ENCODE results near the genes RBM10, ZNF182 and RBM3.

DNA sequence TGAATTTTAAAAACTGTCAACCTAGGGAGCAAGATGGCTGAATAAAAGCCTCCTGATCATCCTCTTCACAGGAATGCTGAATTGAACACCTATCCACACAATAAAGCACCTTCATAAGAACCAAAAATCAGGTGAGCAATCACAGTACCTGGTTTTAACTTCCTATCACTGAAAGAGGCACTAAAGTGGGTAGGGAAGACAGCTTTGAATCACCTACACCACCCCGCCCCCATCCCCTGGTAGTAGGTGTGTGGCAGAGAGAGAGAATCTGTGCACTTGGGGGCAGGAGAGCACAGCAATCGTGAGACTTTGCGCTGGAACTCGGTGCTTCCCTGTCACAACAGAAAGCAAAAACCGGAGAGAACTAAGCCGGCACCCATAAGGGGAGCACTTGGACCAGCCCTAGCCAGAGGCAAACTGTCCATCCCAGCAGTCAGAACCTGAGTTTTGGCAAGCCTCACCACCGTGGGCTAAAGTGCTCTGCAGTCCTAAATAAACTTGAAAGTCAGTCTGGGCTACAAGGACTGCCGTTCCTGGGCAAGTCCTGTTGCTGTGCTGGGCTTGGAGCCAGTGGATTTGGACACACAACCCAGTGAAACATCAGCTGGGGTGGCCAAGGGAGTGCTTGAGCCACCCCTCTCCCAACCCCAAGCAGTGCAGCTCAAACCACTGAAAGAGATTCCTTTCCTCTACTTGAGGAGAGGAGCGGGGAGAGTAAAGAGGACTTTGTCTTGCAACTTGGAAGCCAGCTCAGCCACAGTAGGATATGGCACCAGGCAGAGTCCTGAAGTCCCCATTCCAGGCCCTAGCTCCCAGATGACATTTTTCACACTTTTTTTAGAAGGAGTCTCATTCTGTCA is 32.1 kb downstream of the NDUFB11 start:
- PRO-cap, 3 experiments: no peak in any of the 3 experiments
- RAMPAGE, long total RNA: no peak
- RRBS, 2 experiments: no CpG with 5 or more reads among the region's 9 CpGs

- PRO-cap, 3 experiments: peak in 3 of 3 experiments; most common plus-strand start chrX:47145221 (in 2); most common minus-strand start chrX:47145095 (in 1)
- RAMPAGE, long total RNA: start-site peak on the plus strand at chrX:47145244-47145278, 130 and 99 reads in 2 replicates
- RRBS, 2 experiments: 2 to 23% methylated on average over 29 of the region's 67 CpGs
Observed at GRCh38 chrX:47144959-47145975, at the start of gene RBM10. TSS of gene RBM10 (plus strand) at chrX:47145221.

GRCh38 chrX:47201046-47201603 is 7.5 kb downstream of the UBA1 start:
- PRO-cap, 3 experiments: no peak in any of the 3 experiments
- RAMPAGE, long total RNA: no peak
- RRBS, 2 experiments: no CpG with 5 or more reads among the region's 6 CpGs

GRCh38 chrX:47220156-47221097 is 1.9 kb downstream of the CDK16 start:
- PRO-cap, 3 experiments: no peak in any of the 3 experiments
- RAMPAGE, long total RNA: no peak
- RRBS, 2 experiments: no CpG with 5 or more reads among the region's 12 CpGs

DNA sequence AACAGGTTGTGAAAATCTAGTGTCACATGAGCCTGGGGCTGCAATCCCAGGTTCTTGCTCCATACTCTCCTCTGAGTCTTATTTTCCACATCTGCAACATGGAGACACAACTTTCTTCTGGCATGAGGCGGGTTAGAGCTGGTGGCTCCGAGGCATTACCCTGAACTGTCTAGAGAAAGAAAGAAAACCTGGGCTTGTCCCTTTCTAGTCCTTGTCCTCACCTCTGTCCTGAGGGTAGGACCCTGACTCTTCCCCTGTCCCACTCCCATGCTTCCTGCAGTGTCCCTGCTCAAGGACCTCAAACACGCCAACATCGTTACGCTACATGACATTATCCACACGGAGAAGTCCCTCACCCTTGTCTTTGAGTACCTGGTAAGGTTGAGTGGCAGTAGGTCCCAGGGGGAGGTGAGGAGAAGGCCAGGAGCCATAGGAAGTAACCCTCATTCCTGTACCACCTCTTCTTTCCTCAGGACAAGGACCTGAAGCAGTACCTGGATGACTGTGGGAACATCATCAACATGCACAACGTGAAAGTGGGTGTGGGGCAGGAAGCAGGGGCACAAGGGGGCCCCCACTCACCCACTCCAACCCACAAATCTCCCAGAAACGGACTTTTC is 7.1 kb downstream of the CDK16 start:
- PRO-cap, 3 experiments: no peak in any of the 3 experiments
- RAMPAGE, long total RNA: no peak
- RRBS, 2 experiments: no CpG with 5 or more reads among the region's 8 CpGs

GRCh38 chrX:47321312-47321961 is 48.9 kb upstream of the ZNF157 start:
- PRO-cap, 3 experiments: no peak in any of the 3 experiments
- RAMPAGE, long total RNA: no peak
- RRBS, 2 experiments: no CpG with 5 or more reads among the region's 22 CpGs

GRCh38 chrX:47523898-47524292 is 37.1 kb upstream of the ARAF start:
- PRO-cap, 3 experiments: no peak in any of the 3 experiments
- RAMPAGE, long total RNA: no peak
- RRBS, 2 experiments: 15 to 28% methylated on average over 8 to 9 of the region's 23 CpGs

DNA sequence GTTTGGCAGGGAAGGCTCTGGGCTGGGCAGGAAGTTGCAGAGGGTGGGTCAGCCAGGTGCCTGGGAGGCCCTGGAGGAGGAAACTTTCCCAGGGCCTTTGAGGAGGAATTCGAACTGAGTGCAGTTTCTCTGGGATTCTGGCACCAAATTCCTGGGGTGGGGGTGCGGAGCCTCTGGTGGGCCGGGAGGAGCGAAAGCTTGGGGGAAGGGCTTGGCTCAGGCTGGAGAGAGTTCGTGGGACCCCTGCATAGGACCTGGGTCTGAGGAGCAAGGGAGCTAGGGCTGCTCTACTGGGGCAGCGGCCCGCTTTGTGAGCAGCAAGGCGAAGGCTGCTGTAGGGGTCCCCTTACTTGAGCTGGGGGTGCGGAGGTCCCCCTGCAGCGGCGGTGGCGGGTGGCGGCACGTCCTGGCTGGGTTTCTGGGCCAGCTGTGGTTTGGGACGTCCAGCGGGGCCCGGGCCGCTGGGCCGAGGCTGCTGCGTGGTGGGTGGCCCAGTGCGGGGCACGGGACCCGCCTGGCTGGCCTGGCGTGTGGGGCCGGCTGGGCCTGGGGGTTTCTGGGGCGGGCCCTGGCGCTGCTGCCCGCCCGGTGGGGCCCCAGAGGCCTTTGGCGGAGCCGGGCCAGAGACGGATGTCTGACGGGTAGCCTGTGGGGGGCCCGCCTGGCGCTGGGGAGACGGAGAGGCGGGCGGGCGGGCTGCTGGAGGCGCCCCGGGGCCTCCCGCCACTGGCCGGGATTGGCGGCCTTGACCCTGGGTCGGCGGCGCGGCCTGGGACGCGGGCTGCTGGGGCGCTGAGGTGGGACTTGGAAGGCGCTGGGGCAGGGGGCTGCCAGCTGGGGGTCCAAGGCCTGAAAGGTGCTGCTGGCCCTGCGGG is 8.3 kb upstream of the TIMP1 start:
- PRO-cap, 3 experiments: peak in 2 of 3 experiments; most common plus-strand start position 51 of the sequence (in 2)
- RAMPAGE, long total RNA: no peak
- RRBS, 2 experiments: 5 to 15% methylated on average over 20 of the region's 53 CpGs

- PRO-cap, 3 experiments: peak in 2 of 3 experiments; most common plus-strand start chrX:48003529 (in 1); most common minus-strand start chrX:48003986 (in 2)
- RAMPAGE, long total RNA: no peak
- RRBS, 2 experiments: 3 to 44% methylated on average over 8 of the region's 57 CpGs
Observed at GRCh38 chrX:48003210-48004519, at the start of gene ZNF182. TSS of gene ZNF182 (minus strand) at chrX:48003989.

- PRO-cap, 3 experiments: no peak in any of the 3 experiments
- RAMPAGE, long total RNA: no peak
- RRBS, 2 experiments: 3 to 34% methylated on average over 6 of the region's 32 CpGs
Observed at GRCh38 chrX:48020830-48022121, 14.5 kb downstream of the SPACA5 start.

GRCh38 chrX:48085944-48086755 is 14.7 kb upstream of the ZNF630 start:
- PRO-cap, 3 experiments: no peak in any of the 3 experiments
- RAMPAGE, long total RNA: no peak
- RRBS, 2 experiments: no CpG with 5 or more reads among the region's 3 CpGs

- PRO-cap, 3 experiments: no peak in any of the 3 experiments
- RAMPAGE, long total RNA: no peak
- RRBS, 2 experiments: no CpG with 5 or more reads among the region's 2 CpGs
Observed at GRCh38 chrX:48473178-48473357, 2.9 kb upstream of the FTSJ1 start.

GRCh38 chrX:48487150-48487595 is 11.2 kb downstream of the FTSJ1 start:
- PRO-cap, 3 experiments: no peak in any of the 3 experiments
- RAMPAGE, long total RNA: no peak
- RRBS, 2 experiments: no CpG with 5 or more reads among the region's 8 CpGs

DNA sequence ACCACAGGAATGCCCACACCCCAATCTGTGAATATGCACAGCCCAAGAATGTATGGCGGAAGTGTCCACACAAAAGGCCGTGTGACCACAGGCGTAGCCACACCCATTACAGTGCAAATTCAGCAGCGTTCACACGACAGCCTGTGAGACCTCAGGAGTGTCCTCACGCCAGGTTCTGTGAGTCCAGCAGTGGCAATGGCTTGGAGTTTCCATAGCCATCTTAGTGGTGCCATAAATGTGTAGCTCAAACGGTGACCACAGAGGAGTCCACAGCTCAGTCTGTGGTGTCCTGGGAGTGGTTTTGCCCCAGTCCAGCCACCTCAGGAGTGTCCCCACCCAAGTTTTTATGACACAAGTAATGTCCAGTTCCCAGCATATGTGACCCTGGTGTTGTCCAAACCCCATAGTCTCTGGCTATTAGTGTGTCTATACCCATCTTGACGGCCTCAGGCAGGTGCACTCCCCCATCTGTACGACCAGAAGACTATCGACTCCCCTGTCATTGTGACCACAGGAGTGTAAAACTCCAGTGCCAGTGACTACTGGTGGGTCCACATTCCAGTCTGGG is 11.7 kb downstream of the FTSJ1 start:
- PRO-cap, 3 experiments: no peak in any of the 3 experiments
- RAMPAGE, long total RNA: no peak
- RRBS, 2 experiments: no CpG with 5 or more reads among the region's 10 CpGs

DNA sequence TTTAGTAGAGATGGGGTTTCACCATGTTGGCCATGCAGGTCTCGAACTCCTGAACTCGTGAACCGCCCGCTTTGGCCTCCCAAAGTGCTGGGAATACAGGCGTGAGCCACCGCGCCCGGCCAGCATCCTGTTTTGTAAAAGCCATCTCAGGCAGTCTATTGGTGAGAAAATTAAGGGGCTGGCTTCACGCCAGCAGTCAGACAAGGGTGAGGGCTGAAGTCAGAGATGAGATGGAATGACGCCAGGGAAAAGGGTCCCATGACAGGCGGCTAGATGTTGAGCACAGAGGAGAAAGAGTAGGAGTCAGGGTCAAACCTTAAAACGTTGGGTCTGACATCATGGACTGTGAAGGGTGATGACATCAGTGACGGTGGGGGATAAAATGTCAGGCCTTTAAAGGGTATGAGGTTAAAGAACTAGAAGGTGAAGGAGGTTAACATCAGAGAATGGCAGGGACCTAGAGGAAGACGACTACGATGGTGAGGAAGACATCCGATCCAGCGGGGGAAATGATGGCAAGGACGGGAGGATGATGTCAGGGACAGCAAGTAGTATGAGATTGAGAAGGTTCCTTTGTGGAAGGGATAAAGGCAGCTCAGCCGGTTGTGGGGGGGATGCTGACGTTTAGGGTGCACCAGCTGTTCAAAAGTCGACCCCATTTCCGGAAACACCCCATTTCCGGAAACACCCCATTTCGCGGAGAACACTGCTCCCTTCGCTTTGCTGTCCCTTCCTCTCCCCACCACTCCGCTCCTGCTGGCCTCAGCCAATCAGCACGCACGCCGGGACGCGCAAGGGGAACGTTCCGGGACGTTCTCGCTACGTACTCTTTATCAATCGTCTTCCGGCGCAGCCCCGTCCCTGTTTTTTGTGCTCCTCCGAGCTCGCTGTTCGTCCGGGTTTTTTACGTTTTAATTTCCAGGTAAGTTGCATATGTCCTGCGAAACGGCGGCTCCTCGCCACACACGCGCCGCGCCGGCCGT is at the start of gene RBM3:
Gene RBM3 (plus strand): TSS at position 833 of the 983 bp plus-strand sequence.
- PRO-cap, 3 experiments: peak in 3 of 3 experiments; most common plus-strand start position 833 of the sequence (in 3); most common minus-strand start position 607 of the sequence (in 1)
- RAMPAGE, long total RNA: start-site peak on the plus strand centred at position 863 of the sequence, 7 bp wide, 1,659 and 924 reads in 2 replicates
- RRBS, 2 experiments: 2 to 28% methylated on average over 26 to 31 of the region's 56 CpGs

DNA sequence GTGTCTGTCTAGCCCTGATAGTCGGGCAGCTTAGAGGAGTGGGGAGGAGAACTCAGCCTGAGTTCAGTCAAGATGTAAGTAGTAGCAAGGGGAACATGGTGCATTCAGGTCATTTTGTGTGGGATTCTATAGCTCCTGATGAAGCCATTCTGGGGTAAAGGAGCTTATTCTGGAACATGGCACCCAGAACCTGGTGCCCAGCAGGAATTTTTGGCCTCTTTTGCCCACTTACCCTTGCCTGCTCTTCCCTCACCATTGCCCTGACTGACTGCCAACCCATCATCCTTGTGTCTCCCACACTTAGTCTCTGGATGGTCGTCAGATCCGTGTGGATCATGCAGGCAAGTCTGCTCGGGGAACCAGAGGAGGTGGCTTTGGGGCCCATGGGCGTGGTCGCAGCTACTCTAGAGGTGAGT is 1.7 kb downstream of the RBM3 start:
- PRO-cap, 3 experiments: no peak in any of the 3 experiments
- RAMPAGE, long total RNA: no peak
- RRBS, 2 experiments: no CpG with 5 or more reads among the region's 6 CpGs

DNA sequence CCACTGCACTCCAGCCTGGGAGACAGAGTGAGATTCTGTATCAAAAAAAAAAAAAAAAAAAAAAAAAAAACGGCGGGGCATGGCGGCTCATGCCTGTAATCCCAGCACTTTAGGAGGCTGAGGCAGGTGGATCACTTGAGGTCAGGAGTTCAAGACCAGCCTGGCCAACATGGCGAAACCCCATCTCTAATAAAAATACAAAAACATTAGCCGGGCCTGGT is 28.4 kb downstream of the WDR13 start:
- PRO-cap, 3 experiments: no peak in any of the 3 experiments
- RAMPAGE, long total RNA: no peak
- RRBS, 2 experiments: no CpG with 5 or more reads among the region's 5 CpGs

GRCh38 chrX:48631242-48631899 is 34.1 kb downstream of the WDR13 start:
- PRO-cap, 3 experiments: no peak in any of the 3 experiments
- RAMPAGE, long total RNA: no peak
- RRBS, 2 experiments: 3 to 29% methylated on average over 4 of the region's 17 CpGs

DNA sequence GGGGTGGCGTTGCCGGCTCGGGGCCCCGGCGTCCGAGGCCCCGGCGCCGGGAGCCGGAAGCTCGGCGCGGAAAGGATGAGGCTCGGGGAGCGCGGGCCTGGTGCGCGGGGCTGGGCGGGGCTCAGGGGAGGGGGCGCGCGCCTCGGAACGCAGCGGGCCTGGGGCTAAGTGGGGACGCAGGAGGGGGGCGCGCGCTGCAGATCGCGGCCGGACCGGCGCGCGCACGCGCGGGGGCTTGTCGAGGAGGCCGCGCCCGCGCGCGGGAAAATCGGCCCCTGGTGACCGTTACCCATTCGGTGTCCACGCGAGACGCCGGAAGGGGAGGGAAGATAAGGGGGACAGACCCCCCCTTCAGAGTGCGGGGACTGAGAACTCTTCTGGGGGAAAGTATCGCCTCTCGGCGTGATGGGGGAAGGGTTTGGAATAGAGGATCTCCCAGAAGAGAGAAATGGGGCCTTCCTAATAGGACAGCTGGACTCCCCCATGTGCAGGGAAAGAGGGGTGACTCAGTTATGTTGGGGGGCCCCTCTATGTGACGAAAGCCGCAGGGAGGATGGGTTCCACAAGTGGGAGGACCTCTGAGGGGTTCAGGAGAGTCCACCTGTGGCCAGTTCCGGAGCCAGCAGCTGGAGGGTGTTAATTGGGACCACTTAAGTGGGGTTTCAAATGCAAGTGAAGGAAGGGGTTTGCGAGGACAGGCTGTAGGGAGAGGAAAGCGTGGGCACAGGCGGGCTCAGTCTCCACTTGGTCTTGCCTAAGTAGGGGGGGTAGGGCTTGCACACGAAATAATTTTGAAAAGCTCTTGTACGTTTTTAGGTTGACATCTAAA is 538 bp downstream of the SUV39H1 start:
- PRO-cap, 3 experiments: no peak in any of the 3 experiments
- RAMPAGE, long total RNA: no peak
- RRBS, 2 experiments: 1 to 23% methylated on average over 14 of the region's 65 CpGs

GRCh38 chrX:48703872-48704705 is 7.6 kb downstream of the SUV39H1 start:
- PRO-cap, 3 experiments: no peak in any of the 3 experiments
- RAMPAGE, long total RNA: no peak
- RRBS, 2 experiments: no CpG with 5 or more reads among the region's 6 CpGs